ENCODE results near the genes CARD9, ENTR1 and INPP5E.

DNA sequence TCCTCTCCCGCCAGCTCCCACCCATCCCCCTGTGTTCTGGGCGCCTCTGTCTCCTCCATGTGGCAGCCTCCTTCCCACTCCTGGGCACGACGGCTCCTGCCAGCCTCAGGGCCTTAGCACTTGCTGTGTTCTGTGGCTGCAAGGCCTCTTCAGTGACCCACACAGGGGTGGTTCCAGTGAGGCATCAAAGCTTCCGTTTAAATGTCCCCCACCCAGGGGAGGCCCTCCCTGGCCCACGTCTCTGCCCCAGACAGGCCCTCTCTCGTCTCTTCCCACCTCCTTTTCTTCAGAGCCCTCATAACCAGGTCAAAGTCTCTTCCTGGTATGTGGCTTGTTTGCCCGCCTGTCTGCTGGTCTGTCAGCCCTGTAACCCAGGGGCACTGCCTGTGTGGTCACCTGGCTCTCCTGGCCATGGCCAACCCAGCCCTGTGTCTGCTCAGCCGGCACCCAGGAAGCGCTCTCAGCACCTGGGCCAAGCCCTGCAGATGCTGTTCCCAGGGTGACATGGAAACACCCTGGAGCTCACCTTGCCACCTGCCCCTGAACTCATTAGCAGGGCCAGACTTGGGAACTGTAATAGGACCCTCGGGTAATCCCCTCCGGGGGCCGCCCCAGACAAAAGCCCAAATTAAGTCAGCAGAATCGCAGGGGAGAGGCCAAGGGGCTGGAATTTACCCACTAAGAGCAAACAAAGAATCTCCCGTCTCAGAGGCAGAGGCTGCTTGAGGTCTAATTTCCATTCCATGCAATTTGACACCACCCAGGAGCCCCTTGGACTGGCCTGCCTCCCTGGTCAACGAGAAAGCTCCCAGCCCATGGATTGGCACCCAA lies 33.7 kb downstream of the LHX3 start:
- RRBS = no CpG with 5 or more reads among the region's 16 CpGs

DNA sequence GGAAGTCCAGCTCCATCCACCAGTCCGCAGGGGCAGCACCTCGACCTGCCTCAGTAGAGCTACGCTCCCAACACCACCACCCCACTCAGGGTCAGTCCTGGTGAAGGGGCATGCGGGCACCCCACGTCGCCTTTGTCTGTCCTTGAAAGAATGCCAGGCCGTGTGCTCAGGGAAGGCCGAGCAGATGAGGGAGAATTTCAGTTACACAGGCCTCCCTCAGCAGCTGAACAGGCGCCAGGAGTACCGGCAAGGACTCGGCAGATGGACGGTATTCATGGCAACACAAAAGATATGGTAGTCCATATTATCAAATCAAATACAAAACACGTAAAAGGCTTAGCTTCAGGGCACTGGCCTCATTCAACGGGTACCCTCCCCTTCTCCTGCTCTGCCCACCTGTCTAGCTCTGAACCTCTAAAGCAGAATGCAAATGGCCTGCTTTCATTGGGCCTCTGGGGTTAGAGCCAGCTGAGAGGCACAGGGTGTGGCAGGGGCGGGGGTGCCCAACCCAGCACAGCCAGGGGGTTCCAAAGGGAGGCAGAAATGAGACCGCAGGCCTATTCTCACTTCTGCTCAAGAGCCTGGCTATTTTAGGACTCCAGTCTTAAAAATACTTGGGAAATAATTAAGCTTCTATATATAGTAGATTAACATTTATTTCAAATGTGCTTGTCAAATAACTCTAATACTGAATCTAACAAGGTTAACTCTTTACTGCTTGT lies 5.8 kb downstream of the QSOX2 start:
- RRBS = no CpG with 5 or more reads among the region's 16 CpGs

DNA sequence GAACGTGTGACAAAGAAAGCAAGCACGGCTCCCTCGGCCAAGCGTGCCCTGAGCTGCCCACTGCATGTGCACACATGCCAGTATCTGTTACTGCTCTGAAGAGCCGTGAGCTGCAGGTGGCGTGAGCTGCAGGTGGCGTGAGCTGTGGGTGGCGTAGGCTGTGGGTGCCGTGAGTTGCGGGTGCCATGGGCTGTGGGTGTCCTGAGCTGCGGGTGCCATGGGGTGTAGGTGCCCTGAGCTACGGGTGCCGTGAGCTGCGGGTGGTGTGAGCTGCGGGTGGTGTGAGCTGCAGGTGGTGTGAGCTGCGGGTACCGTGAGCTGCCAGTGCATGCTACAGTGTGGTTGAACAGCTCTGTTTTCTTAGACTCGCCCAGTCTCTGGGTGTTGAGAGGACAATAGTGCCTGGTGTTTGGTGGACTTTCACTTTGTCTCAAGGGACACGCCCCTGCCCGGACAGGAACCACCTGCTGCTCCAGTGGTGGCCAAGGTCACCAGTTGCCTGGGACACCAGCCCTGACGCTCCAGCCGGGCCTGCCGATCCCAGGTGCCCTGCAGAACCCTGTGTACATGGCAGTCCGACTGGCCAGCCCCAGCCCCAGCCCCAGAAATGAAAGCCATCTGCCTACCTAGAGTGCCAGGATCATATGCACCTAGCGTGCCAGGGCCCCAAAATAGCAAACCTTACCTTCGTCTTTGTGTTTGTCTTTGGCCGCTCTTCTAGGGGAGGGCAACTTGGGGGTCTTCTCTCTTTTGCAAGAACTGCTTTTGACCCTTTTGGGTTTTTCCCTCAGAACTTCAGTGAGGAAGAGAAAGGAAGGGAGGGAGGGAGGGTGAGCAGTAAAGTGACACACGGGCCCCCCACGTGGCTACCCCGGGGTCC lies 6.6 kb downstream of the CCDC187 start:
- RRBS = no CpG with 5 or more reads among the region's 30 CpGs

GRCh38 chr9:136308960-136309672 lies 5.2 kb upstream of the CCDC187 start:
- RRBS = no CpG with 5 or more reads among the region's 22 CpGs

GRCh38 chr9:136328025-136328247 lies 597 bp downstream of the GPSM1 start:
- RRBS = 92% methylated on average over 1 of the region's 4 CpGs

DNA sequence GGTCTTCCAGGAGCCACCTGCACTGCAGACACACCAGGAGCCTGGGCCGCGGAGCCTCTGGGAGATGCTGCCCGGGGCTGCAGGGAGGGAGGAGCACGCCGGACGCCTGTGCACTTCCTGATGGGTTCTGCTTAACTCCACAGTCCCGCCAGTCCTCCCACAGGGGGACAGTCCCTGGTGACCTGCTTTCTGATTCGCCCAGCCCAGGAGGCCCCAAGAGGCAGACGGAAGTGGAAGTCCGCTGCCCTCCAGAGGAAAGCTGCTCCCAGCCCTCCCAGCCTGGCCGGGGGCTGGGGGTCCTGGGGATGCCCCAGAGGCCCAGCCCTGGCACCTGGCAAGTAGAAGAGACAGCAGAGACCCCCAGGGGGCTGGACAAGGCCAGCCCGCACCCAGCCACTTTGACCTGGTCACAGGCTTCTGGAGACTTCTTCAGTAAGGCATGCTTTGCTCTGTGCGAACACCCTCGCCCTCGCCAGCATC lies at the start of gene CARD9:
Gene CARD9 (minus strand): TSS at position 133 of the 480 bp plus-strand sequence.
- RRBS = no CpG with 5 or more reads among the region's 15 CpGs

GRCh38 chr9:136374153-136374669 lies 742 bp upstream of the CARD9 start:
- RRBS = no CpG with 5 or more reads among the region's 20 CpGs

- RRBS = no CpG with 5 or more reads among the region's 8 CpGs
Observed at GRCh38 chr9:136401806-136402169, 1.8 kb upstream of the SNAPC4 start.

GRCh38 chr9:136410136-136410874 lies at the start of gene ENTR1:
Gene ENTR1, minus strand, starts transcription at chr9:136410614.
- RRBS = 1% methylated on average over 21 of the region's 99 CpGs

DNA sequence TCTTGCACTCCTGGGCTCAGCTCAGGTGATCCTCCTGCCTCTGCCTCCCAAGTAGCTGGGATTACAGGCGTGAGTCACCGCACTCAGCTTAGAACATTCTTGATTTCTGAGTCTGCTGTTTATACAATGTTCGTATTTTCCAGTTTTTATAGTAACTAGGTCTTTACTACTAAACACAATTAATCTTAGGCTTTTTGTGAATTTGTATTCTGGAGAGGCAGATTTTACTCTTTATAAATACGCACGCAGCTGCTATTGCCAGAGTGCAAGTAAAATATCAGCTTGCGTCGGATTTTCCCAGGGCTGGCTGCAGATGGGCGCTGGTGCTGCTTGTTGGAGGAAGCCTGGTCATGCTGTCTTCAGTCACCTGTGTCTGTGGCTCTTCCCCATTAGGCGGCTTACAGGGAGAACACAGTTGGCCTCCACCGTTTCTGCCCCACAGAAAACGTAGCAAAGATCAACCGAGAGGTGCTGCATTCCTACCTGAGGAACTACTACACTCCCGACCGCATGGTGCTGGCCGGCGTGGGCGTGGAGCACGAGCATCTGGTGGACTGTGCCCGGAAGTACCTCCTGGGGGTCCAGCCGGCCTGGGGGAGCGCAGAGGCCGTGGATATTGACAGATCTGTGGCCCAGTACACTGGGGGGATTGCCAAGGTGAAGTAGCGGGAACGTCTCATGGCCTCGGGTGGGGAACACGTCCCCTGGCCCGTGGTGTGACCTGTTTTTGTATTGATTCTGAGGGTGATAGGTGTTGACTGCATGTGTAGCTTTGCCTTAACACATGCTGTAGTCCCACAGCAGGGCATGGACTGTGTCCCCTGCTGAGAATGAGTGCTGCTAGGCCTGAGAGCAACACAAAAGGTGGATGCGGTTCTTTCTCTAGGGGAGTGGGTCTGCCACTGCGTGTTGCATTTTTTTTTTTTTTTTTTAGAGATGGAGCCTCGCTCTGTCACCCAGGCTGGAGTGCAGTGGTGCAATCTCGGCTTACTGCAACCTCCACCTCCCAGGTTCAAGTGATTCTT lies 6.4 kb downstream of the PMPCA start:
- RRBS = no CpG with 5 or more reads among the region's 31 CpGs

DNA sequence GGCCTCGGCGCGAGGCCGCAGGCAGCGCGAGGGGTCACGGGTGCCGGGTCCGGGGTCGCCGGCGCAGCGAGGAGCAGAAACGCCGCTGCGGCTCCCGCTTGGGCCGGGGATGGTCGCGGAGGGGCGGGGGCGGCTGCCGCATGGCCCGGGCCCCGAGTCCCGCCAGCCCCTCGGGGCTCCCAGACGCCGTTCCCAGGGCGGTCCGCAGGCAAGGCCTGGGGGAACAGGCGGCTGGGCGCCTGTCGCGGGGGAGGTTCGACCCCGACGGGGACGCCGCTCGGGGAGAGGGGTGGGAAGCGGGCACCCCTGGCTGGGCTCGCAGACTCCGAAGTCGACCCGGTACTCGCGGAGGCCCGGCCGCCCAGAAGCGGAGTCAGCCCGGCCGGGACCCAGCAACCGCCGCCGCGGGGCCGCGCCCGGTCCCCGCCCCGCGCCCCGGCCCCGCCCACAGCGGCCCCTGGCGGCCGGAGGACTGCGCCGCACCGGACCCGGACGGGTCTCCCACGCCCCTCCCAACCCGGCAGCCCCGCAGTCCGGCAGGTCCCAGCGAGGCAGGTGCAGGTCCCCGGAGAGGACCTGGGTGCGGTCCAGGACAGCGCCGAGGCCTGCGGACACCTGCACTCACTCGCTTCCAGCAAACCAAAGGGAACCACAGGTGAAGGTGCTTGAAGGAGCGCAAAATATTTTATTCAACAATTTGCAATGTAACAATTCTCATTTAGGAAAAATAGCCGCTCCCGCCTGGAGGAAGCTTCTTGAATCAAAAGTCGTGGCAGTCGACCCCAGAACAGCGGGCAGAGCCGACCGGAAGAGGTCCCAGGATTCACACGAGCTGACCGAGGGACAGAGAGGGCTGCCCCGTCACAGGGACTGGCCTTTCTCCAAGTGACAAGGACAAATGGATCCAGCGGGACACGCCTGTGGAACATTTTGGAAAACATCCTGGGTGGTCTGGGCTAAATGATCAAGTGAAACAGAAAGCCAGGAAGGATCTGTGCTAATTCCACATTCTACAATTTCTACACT lies at the start of gene INPP5E:
Gene INPP5E (minus strand): TSS at position 406 of the 1,026 bp plus-strand sequence.
- RRBS = under 1% methylated on average over 22 of the region's 97 CpGs

DNA sequence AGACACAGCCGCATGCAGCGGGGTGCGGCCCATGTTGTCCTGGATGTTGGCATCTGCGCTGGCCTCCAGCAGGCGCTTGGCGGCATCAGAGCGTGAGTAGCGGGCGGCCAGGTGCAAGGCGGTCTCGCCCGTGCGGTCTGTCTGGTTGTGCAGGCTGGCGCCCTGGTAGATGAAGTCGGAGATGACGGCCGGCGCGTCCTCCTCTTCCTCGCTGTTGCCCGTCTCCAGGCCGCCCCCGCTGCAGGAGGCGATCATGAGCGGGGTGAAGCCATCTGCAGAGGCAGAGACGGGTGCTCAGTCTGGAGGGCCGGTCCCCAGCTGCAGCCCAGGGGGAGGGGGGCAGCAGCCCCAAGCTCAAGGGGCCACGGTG lies 17.7 kb upstream of the SEC16A start:
- RRBS = no CpG with 5 or more reads among the region's 28 CpGs

DNA sequence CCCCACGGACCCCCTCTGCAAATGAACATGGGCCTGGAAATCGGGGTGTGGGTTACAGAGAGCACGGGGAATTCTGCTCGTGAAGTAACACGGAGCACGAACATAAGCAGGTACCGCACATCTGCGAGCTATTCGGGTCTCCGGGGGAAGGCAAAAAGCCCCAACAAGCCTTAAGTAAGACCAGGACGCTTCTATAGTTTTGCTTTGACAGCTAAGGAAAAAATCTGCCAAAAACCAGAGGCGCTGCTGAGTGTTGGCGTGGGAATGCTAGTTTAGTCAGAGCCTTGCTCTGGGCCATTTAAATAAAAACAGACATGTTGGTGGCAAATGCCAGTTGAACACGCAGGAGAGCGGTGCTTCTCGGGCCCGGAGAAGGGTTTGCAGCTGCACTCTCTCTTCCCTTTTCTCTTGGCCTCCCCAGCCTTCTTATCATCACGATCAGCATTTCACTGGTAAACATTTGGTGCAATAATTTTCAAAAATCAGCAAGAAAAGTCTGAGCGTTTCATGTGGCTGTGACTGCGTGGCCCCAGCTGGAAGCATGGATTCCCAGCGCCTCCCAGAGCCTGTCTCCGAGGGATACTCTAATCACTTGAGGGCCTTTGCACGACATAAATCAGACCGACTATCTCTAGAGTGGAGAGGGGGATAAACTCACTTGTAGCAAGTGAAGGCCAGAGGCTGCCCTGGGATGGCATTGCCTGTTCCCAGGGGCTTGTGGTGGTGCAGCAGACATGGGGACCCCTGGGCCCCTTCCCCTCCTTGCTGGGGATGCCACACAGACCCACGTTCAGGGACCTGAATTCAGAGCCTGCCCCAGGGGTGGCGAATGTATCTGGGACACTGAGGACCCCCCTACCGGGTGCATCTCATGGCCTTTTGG lies 6.4 kb upstream of the NOTCH1 start:
- RRBS = 100% methylated on average over 1 of the region's 27 CpGs

GRCh38 chr9:136584445-136584982 lies 38.7 kb upstream of the NOTCH1 start:
- RRBS = 80% methylated on average over 4 of the region's 23 CpGs

DNA sequence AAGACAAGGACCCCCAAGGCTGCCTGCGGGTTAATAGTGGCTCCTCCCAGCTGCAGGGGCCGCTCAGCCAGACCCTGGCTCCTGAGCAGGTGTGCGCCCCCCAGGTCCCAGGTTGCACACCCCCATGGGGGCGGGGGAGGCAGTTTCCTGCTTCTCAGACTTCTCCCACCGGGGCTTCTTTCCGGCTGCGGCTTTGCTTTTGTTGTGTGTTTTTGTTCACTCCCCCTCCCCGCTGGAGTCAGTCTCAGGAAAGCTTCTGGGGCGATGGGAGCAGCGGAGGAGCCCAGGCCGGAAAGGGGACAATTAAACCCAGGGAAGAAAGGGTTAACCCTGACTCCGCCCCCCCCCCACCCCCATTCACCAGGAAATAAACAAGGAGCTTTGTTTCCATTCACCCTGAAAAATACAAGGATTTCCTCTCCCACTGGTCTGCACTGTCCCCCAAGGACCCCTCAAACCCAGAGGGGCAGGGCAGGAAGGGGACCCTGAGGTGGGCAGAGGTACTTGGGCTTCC lies 42.3 kb upstream of the NOTCH1 start:
- RRBS = no CpG with 5 or more reads among the region's 12 CpGs

DNA sequence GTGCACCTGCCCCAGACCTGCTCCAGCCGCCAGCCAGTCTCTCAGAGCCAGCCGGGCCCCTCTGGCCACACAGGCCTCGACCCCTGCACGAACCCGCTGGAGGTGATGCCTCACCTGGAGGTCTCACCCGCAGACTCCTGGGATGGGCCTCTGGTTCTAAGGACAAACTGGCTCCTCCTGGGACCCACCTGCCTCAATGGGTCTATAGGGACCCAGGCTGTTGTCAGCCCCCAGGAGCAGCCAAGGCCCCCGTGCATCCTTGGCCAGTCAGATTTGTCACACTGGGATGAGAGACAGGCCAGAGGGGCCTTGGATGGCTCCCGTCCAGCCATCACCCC lies 38.1 kb upstream of the EGFL7 start:
- RRBS = no CpG with 5 or more reads among the region's 8 CpGs

- RRBS = 55% methylated on average over 3 of the region's 14 CpGs
Observed at GRCh38 chr9:136644804-136645306, 17.9 kb upstream of the EGFL7 start.

DNA sequence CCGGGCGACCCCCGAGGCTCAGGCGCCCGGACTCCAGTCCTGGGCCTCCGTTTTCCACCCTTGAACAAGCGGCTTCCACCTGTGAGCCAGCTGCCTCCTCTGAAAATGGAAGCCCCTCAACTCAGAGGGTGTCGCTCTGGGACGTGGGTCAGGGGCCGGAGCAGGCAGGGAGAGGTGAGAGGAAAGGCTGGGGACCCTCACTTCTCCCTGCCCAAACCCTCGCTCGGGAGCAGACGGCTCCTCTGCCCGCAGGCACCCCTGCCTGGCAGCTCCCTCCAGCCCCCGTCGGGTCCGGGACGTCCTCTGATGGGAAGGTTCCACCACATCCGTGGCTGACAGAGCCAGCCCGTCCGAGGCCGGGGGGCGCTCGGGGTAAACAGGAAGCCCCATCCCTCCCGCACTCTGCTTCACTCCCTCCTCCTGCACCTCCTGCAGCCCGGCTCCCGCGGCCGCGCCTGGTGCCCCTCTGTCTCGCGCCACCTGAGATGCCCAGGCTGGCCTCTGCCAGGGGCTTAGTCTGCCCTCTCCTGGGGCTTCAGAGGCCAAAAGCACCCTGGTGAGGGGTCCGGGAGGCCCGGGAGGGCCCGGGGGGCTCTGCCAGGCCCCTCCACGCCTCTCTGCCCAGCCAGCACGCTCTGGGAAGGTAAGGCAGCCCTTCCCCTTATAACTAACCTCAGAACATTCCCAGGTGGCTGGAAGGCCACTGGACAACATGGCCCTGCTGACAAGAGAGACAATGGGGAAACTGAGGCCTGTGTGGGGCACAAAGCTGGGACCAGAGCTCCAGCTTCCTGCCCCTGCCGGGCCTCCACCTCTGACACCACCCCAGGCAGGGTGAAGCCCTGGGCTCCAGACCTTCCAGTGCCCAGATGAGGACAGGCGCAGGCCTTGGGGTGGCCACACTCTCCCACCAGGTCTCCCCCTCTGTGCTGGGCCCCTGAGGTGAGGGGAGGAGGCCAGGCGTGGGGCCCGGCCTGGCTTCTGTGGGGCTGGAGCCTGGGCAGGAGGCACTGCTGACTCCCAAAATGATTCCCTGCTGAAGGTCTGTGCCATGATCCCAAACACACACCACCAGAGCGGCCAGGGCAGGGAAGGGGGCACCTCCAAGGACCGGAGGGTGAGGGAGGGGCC lies 3.4 kb upstream of the EGFL7 start:
- RRBS = 13% methylated on average over 10 of the region's 43 CpGs

DNA sequence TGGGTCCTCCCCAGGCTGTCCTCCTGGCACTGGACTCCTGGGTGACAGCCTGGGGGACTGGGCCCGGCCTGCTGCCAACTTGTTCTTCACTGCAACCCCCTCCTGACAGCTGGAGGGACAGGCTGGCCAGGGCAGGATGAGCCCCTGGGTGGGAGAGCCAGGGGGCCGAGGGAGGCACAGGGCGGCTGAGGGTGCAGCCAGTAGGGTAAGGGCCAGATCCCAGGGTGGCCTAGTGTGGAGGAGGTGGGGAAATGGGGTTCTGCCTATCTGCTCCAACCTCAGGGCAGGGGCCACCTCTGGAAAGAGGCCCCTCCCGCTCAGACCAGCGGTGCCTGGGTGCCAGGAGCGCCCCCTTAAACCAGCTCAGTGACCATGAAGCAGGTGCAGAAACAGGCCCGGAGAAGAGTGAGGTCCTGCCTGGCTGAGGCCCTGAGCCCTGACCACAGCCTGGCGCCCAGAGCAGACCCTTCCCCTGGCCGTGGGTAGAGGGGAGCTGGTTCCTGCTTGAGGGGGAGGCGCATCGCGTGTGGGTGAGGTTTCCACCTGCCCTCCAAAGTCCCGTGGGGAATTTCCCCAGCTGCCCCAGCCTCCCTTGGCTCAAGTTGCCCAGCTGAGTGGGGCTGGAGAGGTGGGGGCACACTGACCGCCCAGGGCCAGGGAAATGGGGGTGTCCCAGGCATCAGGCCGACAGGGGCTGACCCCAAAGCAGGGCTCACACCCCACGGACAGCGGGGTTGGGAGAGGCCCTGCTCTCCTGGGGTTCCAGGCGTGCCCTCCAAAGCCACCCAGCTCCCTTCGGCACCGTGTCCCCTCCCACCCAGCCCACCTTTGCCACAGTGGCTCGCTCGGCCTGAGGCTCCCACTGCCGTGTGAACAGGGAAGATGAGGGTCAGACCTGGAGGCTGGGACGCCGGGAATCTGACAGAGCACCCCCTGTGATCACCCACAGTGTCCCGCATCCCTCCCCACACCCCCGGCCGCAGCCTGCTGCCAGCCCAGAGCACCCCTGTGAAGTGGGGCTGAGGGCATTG lies 1.2 kb upstream of the EGFL7 start:
- RRBS = 75% methylated on average over 3 of the region's 28 CpGs

DNA sequence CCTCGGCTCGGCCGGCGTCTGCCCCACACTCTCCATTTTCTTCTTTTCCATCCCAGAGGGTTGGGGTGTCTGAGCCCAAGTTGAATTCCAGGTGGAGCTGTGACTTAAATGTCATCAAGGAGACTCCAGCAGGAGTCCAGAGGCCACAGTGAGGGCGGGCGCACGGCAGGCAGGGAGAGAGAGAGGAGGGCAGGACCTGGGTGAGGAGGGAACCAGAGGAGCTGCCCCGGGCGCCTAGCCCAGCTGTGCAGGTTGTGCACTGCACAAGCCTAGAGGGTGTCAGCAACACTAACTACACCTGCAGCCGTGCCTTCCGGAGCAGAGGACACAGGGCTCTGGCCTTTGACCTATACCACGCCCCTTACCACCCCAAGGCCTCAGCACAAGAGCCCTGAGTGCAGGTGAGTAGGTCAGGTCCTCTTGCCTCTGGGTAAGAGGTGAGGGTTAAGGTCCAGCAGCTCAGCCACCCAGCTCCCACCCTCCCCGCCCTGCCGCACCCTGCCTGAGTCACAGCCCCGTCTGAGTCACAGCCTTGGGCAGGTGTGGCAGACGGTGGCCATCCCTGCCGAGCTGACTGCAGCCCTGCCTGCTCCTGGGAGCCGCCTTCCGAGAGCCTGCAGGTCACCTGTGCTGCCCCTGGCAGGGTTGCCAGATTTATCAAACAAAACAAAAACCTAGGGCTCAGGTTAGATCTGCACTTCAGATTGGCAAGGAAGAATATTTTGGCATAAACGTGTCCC lies 6.4 kb upstream of the AGPAT2 start:
- RRBS = 93% methylated on average over 4 of the region's 20 CpGs